GM19240 (cell line): ENCODE results near the genes IL1R2 and IL18RAP.

DNA sequence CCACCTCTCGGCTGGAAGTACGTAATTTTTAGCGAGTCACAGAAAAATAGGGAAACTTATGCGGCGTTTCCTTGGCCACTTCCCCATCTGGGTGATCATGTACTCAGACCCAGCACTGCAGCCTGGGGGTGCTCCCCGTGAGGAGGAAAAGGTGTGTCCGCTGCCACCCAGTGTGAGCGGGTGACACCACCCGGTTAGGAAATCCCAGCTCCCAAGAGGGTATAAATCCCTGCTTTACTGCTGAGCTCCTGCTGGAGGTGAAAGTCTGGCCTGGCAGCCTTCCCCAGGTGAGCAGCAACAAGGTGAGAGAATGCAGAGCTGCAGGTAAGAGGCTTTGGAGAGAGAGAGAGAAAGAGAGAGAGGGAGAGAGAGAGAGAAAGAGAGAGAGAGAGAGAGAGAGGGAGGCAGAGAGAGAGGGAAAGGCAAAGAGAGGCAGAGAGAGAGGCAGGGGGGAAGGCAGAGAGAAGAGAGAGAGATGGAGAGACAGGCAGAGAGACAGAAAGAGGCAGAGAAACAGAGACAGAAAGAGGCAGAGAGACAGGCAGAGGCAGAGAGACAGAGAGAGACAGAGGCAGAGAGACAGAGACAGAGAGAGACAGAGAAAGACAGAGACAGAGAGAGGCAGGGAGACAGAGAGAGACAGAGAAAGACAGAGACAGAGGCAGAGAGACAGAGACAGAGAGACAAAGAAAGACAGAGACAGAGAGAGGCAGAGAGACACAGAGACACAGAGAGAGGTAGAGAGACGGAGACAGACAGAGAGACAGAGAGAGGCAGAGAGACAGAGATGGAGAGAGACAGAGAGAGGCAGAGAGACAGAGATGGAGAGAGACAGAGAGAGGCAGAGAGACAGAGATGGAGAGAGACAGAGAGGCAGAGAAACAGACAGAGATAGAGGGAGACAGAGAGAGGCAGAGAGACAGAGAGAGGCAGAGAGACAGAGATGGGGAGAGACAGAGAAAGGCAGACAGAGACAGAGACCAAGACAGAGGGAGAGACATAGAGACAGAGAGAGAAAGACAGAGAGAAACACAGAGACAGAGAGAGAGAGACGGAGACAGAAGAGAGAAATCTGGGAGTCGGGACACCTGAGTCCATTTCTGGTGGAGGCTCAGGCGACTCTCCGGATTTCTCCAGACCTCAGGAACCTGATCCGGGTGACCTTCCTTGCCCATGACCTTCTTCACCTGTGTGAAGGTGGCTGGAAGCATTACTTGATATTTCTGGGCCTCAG, at the start of gene IL1R2:
Gene IL1R2 (plus strand): TSS at position 251 of the 1,234 bp plus-strand sequence.
- RRBS = no CpG with 5 or more reads among the region's 15 CpGs

GRCh38 chr2:102048413-102049001, 56.7 kb downstream of the IL1R2 start:
- RRBS = no CpG with 5 or more reads among the region's 9 CpGs

GRCh38 chr2:102055439-102055998, 63.8 kb downstream of the IL1R2 start:
- RRBS = no CpG with 5 or more reads among the region's 5 CpGs

GRCh38 chr2:102061903-102062760, 70.4 kb downstream of the IL1R2 start:
- RRBS = no CpG with 5 or more reads among the region's 8 CpGs

DNA sequence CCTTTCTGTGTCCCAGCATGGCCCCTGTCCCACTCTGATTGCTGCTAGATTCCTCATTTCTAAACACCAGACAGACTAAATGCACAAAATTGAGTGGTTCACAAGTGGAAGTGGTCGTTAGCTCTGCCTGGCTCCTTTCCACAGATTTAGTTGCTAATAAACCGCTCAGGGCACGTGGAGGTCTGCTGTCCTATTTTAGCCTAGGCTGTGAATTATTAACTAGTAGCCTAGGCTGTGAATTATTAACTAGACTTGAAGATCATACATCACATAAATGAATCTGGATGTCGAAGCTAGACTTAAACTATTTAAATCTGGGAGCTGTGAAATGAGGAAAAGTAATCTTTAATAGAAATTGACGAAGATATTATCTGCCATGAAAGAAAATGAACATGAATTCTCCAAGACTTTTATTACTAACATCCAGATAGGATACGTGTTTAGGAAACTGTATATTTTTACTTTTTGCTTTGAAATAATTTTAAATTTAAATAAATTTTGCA, 3.7 kb downstream of the IL1RL2 start:
- RRBS = no CpG with 5 or more reads among the region's 6 CpGs

- RRBS = no CpG with 5 or more reads among the region's 19 CpGs
Measured at GRCh38 chr2:102240567-102241262, 53.9 kb downstream of the IL1RL2 start.

DNA sequence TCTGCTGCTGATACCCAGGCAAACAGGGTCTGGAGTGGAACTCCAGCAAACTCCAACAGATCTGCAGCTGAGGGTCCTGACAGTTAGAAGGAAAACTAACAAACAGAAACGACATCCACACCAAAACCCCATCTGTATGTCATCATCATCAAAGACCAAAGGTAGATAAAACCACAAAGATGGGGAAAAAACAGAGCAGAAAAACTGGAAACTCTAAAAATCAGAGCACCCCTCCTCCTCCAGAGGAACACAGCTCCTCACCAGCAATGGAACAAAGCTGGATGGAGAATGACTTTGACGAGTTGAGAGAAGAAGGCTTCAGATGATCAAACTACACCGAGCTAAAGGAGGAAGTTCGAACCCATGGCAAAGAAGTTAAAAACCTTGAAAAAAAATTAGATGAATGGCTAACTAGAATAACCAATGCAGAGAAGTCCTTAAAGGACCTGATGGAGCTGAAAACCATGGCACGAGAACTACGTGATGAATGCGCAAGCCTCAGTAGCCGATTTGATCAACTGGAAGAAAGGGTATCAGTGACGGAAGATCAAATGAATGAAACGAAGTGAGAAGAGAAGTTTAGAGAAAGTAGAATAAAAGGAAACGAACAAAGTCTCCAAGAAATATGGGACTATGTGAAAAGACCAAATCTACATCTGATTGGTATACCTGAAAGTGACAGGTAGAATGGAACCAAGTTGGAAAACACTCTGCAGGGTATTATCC, 14.0 kb downstream of the IL1RL1 start:
- RRBS = no CpG with 5 or more reads among the region's 11 CpGs

DNA sequence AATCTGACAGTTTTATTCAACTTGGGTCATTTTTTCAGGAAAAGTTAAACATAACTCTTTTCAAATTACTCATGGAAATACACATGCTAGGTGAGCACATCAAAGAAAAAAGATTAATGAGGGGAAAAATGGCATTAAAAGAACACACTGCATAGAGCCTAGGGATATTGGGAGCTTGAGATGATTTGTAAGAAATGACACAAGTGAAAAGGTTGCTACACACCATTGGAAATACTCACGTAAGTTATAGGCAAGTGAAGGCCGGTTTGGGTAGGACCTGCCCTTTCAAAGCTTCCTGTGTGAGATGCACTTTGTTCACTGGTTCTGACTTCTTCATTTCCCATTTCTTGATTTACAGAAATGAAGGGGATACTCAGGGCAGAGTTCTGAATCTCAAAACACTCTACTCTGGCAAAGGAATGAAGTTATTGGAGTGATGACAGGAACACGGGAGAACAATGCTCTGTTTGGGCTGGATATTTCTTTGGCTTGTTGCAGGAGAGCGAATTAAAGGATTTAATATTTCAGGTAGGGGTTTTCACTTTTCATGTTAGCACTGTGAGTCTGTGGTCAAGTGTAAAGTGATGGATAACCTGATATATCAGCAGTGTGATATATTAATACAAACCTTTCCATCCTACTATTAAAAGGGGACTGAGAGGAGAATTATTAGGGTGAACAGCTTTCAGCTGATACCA, at the start of gene IL18RAP:
Gene IL18RAP (plus strand): TSS at position 341 of the 698 bp plus-strand sequence.
- RRBS = no CpG with 5 or more reads among the region's 4 CpGs

GRCh38 chr2:102636366-102637250, 17.3 kb downstream of the SLC9A2 start:
- RRBS = no CpG with 5 or more reads among the region's 9 CpGs

GRCh38 chr2:102708719-102709382, 27.8 kb downstream of the MFSD9 start:
- RRBS = no CpG with 5 or more reads among the region's 8 CpGs

DNA sequence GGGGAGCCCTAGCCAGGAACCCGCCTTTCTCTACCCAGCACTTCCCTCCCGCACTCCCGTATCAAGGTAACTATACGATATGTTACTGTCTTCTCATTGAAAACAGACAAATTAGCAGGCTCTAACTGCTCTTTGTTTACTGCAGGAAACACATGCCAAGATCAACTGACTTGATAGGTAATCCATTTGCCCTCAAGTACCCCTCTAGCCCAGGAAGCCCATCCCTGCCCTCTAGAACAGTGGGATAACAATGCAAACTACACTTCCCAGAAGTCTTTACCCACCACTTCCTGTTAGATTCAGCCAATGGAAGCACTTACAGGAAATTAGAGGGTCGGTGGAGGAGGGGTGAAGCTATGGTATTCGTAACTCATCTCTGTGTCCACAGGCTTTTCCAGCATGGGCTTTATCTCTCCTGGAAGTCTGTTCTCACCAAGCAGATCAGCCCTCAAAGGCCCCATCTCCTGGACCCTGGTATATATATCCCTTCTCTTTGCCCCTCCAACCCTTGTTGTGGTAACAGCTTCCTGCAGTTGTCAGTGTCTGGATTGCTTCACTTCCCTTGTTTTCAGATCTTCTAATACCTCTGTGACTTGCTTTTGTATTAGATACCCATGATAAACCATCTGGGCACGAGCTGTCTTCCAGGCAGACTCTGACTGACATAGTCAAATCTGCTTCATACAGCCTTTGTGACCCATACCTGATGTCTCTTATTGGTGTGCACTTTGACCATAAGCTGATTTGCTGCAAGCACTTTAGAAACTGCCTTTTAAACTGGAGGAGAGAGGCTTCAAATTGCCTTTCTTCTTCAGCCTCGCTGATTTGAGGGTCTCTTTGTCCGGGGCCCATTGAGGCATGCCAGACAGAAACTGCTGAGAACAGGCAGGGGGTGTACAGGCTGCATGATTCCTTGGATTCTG, 475.0 kb upstream of the POU3F3 start:
- RRBS = no CpG with 5 or more reads among the region's 9 CpGs

DNA sequence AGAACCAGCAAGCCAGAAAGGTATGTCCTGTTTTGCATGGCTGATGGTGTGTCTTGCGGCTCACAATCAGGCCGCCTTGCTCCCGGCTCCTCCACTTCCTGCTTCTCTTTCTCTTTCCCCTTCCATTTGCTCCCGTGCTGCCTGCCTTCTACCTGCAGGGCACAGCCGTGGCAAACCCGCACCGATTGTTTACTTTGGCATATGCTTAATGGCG, 419.5 kb upstream of the POU3F3 start:
- RRBS = no CpG with 5 or more reads among the region's 8 CpGs

DNA sequence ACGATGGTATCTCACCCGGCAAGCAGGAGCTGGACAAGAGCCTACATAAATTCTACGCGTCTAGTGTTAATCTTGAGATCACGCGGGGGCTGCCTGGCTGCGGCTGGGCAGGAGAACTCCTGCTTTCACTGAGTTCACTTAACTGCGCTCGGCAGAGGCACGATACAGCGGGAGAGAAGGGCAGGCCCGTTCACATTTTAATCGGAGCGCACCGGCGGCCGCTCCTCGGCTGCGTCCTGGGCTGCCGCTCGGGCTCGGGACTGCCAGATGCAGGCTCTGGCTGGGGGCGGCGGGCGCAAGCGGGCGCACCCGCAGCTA, 1.7 kb upstream of the POU3F3 start:
- RRBS = no CpG with 5 or more reads among the region's 28 CpGs

GRCh38 chr2:105092220-105092709, 54.4 kb downstream of the MRPS9 start:
- RRBS = no CpG with 5 or more reads among the region's 6 CpGs

DNA sequence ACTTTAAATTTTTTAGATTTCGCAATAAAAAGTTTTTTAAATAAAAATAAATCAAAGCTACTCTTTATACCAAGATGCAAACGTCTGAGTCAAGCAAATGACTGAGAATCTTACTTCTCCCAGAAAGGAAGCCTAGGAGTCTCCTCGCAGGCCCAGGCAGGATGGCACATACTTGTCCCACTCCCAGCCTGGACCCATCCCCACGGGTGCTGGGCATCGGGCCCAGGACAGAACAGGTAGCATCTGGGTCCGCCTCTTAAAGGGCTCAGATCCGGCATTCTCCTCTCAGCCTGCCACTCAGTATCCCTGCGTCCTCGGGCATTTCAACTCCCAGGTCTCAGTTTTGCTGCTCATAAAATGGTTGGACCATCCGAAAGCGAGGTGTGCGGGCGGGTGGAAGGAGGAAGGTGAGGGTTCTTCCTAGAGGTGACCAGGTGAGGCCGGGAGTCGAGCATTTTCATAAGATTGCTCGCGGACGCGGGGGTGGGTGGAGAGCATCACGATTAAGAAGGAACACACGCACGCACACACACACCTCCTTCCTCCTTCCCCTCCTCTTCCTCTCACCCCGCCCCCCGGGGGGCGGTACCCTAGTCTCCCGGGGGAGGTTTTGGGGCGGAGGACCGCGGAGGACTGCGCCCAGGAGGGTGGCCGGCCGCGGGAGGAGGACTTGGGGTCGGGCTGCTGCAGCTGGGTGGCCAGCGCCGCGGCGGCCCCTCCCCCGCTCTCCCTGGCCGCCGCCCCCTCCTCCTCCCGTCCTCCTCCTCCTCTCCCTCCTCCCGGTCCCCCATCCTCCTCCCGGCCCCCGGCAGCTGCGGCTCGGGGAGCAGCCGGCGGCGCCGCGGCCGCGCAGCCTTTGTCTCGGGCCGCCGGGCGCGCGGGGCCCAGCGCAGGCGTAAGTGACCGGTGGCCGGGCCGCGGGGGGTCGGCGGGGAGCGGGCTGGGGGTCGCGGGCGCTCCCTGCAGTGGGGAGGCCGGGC, 98.0 kb upstream of the GPR45 start:
- RRBS = 4% methylated on average over 26 of the region's 73 CpGs

DNA sequence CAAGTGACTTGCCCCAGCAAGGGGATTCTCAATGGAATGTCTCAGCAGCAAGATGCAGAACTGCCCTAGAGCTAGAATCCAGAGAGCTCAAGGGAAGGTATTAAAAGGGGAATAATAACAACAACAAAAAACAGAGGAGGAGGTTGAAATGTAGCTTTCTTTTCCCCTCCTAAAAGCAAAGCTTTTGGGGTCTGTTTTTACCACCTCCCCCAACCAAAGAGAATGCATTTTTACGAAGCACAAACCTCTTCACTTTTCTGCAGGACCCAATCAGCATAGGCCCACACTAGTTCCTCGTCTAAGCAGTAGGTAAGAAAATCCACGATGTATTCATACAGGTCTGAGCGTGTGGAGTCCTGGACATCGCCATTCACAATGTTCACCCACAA, 33.8 kb downstream of the GPR45 start:
- RRBS = no CpG with 5 or more reads among the region's 5 CpGs

DNA sequence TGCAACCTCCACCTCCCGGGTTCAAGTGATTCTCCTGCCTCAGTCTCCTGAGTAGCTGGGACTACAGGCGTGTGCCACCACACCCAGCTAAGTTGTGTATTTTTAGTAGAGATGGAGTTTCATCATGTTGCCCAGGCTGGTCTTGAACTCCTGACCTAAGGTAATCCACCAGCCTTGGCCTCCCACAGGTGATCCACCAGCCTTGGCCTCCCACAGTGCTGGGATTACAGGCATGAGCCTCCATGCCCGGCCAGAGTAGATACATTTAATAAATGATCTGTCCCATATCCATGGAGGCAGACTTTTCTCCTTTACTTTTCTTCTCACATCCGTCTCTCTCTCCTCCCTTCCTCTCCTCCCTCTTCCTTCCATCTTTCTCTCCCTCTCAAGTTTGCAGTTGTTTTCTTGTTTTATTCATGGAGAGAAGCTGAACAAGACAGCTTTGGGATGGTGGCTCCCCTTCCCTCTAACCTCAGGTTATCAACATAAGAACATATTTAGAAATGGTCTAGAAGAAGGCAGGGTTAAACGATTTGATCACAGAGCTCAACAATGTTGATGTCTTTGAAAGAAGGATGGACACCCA, 29.6 kb downstream of the C2orf49 start:
- RRBS = no CpG with 5 or more reads among the region's 5 CpGs

DNA sequence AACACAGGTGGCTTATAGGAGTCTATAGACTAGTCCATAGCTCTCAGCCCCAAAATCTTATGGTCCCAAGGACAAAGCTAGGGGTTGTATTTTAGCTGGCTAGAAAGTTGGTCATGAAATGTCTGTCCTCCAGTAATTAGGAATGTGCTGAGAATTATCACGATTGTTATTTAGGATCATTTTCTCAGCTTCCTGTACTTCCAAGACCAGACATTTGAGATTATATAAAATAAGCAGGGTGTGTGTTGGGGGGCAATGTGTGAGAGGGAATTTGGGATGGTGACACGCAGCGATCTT, 29.6 kb downstream of the FHL2 start:
- RRBS = no CpG with 5 or more reads among the region's 3 CpGs

GRCh38 chr2:105377539-105377935, 21.3 kb downstream of the FHL2 start:
- RRBS = no CpG with 5 or more reads among the region's 7 CpGs

DNA sequence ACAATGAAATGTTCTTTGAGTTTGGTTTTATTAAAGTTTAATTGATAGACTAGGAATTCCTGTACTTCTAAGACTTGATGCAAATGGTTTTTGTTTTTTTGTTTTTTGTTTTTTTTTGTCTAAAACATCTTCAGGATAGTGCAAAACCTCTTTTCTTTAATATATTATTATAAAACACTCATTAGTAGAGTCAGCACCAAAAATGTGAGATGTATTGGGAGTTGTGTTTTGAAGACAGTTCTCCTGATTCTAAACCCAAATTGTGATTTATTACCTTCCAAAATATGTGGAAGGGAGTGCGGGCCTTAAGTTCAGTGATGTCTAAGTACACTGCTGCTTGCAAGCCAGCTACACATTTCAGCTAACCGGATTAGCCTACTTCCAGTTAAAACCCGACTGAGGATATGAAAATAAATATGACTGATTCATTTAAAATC, 1.1 kb downstream of the FHL2 start:
- RRBS = no CpG with 5 or more reads among the region's 3 CpGs